Daoy (cell line): ENCODE measurements around the gene EPO.

DNA sequence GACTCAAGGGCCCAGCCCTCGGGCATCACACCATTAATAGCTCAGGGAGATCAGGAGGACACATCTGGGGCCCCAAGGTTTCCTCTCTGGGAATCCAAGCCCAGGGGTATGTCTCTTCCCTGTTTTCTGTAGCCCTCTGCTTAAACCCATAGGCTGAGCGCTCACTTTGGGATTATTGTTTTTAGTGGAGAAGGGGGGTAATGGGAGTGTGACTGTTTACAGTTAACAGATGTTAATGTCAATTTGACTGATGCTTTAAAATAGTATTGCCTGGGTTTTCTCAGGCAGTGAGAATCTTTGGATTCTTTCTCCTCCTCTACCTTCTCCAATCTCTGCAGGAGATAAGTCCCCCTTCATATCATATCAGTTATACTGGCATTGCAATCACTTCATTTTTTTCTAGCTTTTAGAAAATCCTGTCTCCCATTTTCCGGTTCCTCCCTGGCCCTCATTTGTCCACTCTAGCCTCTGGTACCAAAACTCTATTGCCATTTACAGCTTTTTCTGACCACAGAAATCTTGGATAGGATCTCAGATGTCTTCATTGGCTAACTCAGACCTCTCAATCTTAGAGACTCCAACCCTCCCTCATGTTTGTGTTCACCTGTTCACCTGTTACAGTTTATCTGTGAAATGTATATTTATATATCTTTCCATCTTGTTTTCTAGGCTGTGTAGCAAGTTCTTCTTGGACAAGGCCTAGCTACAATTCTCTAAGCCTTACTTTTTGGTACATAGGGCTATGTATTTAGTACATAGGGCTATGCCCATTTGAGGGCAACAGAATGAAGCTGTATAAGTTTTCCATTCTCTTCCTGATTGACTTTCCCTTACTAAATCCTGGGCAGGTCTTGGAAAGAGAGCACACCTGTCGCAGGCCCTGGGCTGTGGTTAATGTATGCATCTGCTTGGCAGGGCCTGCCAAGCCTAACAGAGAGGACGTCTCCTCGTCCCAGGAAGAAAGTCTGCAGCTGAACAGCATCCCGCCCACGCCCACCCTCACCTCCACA, 9.3 kb upstream of the PVRIG start:
- RAMPAGE, long total RNA, result no peak

GRCh38 chr7:100243314-100243936, 23.7 kb downstream of the PVRIG start:
- RAMPAGE, long total RNA, result no peak

GRCh38 chr7:100346731-100347964, 10.8 kb upstream of the PILRB start:
- RAMPAGE, long total RNA, result no peak

DNA sequence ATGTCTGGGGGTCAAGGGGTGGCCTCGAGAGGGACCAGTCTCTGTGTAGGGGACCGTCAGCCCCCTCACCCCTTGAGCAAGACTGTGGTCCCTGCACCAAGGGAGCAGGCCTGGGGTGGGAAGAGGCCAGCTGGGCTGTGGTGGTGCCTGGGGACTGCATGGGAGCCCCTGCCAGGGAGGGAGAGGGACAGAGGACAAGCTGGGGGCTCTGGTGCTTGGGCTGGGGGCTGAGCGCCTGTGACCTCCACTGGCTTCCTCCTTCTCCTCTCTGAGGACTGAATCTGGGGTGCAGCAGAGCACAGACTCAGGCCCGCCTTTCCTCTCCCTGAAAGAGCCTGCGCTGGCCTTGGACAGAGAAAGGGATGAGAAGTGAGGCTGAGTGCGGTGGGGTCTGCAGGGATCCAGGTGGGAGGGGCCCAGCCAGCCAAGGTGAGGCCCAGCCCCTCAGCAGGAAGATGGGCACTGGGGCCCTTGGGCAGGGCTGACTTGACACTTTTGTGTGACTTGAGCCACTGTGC, 691 bp upstream of the PILRB start:
- RAMPAGE, long total RNA, result no peak

DNA sequence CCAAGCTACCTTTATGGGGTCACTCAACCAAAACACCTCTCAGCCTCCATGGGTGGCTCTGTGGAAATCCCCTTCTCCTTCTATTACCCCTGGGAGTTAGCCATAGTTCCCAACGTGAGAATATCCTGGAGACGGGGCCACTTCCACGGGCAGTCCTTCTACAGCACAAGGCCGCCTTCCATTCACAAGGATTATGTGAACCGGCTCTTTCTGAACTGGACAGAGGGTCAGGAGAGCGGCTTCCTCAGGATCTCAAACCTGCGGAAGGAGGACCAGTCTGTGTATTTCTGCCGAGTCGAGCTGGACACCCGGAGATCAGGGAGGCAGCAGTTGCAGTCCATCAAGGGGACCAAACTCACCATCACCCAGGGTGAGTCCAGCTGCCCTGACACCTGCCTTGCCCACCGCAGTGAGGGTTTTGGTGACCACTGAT, 809 bp downstream of the PILRB start:
- RAMPAGE, long total RNA, result no peak

DNA sequence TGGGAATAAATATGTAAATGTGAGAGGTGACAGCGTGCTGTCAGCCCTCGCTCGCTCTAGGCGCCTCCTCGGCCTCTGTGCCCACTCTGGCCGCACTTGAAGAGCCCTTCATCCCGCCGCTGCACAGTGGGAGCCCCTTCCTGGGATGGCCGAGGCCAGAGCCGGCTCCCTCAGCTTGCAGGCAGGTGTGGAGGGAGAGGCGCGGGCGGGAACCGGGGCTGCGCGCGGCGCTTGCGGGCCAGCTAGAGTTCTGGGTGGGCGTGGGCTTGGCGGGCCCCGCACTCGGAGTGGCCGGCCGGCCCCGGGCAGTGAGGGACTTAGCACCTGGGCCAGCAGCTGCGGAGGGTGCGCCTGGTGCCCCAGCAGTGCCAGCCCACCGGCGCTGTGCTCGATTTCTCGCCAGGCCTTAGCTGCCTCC, 8.3 kb downstream of the PILRA start:
- RAMPAGE, long total RNA, result no peak

DNA sequence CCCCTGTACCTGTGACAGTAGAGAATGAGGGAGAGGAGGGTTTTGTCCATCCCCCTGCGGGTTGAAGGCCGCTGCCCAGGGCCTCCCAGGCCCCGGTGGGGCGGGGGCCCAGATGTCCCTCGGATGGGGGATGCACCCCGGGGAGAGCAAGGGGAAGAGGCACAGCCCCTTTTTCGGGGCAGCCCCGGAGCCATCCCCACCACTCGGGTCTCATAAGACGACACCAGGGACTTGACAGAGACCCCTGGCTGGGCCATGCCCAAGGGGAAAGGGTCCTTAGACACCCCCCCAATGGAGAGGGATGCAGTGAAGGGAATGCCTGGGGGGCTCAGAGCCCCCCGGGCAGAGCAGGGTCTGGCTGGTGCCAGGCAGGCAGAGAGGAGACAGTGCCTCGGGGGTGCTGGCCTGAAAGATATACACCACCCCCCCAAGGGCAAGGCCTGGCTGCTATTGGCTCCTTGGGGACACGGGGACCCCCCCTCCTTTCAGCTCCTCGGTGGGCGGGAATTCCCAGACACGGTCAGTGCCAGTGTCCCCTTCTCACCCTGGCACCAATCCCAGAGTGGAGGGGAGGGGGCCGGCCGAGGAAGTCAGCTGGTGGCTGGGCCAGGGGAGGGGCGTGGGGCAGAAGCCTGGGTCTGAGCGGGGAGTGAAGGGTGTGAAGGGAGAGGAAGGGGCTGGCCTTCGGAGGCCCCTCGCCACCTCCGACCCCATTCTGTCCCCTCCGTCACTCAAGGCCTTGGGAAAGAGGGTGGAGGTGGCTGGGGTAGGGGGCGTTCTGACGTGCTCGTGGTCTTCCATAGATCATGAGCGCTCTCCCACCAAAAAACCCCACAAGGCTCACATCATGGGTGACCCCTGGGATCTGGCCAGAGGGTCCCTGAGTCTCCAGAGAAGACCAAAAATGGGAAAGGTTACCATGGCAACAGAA, 3.9 kb upstream of the SPACDR start:
- RAMPAGE, long total RNA, result no peak

DNA sequence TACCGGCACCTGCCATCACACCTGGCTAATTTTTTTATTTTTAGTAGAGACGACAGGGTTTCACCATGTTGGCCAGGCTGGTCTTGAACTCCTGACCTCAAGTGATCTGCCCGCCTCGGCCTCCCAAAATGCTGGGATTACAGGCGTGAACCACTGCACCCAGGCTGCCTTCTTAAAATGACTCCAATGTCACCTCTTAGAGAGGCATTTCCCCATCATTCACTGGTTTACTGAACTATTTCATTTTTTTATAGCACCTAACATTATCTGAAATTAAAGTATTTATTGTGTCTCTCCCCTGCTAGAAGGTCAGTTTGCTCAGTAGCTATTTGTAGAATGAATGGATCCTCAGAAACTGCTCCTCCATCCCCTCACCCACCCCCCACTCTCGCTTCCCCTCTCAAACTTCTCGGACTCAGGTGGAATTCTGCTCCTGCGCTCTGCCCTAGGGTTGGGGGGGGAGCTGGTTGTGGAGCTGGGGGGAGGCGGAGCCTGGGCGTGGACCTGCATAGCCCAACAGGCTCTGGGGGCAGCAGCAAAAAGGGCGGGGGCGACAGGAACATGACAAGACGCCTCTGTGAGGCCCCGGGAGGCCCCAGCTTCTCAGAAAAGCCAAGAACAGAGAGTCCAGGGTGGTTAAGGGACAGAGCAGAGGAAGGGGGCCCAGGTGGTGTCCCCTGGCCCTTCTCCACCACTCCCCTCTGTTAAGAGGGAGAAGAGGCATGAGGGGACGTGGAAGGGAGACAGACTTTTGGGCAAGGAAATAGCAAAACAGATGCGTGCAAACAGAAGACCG, 3.6 kb downstream of the TSC22D4 start:
- RAMPAGE, long total RNA, result no peak

DNA sequence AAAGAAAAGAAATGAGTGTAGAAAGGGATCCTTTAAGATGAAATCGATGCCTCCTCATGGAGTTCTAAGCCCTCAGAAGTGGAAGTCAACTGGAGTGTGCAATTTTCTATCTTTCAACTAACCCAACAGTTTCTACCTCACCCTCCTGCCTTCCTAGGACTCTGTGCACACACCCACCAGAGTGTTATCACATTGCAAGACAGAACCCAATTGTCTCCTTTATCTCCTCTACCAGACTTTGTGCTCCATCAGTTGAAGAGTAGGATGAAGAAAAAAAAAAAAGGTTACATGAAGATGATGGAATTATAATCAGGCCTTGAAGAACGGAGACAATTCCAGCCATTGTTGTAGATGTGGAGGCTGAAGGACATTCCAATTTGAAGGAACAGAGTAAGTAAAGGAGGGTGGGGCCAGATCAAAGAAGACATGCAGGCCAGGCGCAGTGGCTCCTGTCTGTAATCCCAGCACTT, 27.1 kb downstream of the NYAP1 start:
- RAMPAGE, long total RNA, result no peak

- RAMPAGE, long total RNA, result no peak
Observed at GRCh38 chr7:100565496-100565813, 8.2 kb downstream of the SAP25 start.

GRCh38 chr7:100572930-100573298, 786 bp downstream of the SAP25 start:
- RAMPAGE, long total RNA, result no peak

DNA sequence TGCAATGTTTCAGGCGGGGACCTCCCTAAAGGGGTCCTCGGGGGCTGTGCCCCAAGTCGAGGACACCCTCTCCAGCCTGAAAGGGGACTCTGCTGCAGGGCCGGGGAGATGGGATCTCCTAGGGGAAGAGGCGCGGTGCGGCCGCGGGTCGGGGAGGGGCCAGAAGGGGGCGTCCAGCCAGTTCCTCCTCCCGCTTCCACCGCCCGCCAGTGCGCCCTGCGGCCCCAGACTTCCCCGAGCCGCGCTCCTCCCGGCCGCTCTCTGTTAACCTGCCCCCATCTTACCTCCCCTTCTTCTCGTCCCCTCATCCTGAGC, 2.5 kb downstream of the PCOLCE start:
- RAMPAGE, long total RNA, result no peak

DNA sequence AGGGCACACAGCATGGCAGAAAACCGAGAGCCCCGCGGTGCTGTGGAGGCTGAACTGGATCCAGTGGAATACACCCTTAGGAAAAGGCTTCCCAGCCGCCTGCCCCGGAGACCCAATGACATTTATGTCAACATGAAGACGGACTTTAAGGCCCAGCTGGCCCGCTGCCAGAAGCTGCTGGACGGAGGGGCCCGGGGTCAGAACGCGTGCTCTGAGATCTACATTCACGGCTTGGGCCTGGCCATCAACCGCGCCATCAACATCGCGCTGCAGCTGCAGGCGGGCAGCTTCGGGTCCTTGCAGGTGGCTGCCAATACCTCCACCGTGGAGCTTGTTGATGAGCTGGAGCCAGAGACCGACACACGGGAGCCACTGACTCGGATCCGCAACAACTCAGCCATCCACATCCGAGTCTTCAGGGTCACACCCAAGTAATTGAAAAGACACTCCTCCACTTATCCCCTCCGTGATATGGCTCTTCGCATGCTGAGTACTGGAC, 947 bp downstream of the POP7 start:
- RAMPAGE, long total RNA, result no peak

- RAMPAGE, long total RNA, result no peak
Observed at GRCh38 chr7:100720132-100720921, at the start of gene EPO. EPO (plus strand) TSS chr7:100720468.

GRCh38 chr7:100805073-100805927, 22.0 kb downstream of the EPHB4 start:
- RAMPAGE, long total RNA, result no peak

DNA sequence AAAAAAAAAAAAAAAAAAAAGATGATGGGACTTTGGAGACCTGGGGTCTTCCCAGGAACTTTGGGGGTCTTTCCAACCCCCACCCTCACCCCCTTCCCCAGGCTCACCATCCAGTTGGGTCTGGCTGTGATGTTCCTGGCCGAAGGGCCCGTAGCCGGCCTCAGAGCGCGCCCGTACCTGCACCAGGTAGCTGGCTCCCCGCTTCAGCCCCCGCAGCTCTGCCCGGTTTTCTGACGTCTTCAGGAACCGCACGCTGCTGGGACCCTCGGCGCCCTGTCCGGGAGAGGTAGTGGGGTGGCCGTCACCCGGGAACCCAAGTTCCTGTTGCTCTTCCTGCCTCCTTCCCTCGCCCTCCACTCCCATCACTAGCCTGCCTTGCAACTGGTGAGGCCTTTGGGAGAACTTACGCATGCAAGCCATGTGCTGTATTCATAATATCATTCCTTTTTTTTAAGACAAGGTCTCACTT, 10.2 kb downstream of the EPHB4 start:
- RAMPAGE, long total RNA, result no peak

GRCh38 chr7:100884720-100885073, 4.8 kb downstream of the UFSP1 start:
- RAMPAGE, long total RNA, result no peak

GRCh38 chr7:100924191-100924899, 25.0 kb upstream of the MUC3A start:
- RAMPAGE, long total RNA, result no peak

- RAMPAGE, long total RNA, result no peak
Observed at GRCh38 chr7:100929504-100929939, 19.8 kb upstream of the MUC3A start.

GRCh38 chr7:101117270-101117833, 9.6 kb upstream of the SERPINE1 start:
- RAMPAGE, long total RNA, result no peak